ENCODE data around the genes DCLK2 and LRBA.

- PRO-cap: no peak
Observed at GRCh38 chr4:146381300-146381961, 140.3 kb downstream of the SLC10A7 start.

DNA sequence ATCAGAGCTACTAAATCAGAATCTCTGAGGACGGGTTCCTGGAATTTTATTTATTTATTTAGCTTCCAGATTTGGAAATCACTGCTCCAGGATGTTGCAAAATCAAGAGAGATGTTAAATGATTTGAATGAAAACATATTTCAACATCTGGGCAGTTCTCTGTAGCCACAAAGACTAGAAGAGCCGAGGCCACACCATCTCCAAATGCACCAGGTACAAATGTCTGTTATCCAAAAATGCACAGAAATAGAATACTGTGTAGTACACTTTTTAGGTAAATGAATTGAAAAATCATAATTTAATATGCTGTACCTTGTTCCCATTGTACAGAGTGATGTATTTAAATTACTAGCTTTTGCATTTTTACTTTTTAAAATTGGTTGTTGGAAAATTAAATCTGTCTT, 151.1 kb upstream of the TTC29 start:
- PRO-cap: no peak

GRCh38 chr4:147409069-147409369, 71.9 kb upstream of the EDNRA start:
- PRO-cap: no peak

GRCh38 chr4:147732598-147733536, 979 bp downstream of the ARHGAP10 start:
- PRO-cap: unidirectional peak, minus-strand start at chr4:147732674; unidirectional peak, minus-strand start at chr4:147732721

GRCh38 chr4:147748001-147748529, 16.2 kb downstream of the ARHGAP10 start:
- PRO-cap: no peak

DNA sequence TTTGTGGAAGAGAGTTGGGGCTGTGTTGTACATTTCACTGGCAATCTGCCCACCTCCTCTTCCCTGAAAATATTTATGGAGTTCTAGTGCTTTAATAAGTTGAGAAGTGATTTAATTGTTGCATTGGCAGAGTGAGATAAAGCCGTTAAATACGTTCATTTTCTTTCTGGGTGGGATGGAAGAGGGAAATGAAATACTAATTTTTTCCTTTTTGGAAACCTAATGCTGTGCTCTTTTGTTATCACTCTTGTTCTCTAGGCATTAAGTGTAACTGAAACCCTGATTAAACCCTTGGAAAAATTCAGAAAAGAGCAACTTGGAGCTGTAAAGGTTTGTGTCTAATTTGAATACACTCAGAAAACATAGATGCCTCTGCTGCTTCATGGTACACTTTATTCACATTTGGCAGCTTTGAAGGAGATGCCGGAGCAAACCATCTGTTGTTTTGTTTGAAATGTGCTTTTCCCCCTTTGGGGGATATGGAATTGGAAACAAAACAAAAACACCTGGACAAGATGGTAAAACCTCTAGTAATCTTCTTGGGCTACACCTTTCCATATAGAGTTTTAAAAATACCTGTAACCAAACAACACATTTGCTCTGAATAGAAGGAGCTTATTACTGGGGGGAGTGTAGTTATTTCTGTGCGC, 115.1 kb downstream of the ARHGAP10 start:
- PRO-cap: no peak

DNA sequence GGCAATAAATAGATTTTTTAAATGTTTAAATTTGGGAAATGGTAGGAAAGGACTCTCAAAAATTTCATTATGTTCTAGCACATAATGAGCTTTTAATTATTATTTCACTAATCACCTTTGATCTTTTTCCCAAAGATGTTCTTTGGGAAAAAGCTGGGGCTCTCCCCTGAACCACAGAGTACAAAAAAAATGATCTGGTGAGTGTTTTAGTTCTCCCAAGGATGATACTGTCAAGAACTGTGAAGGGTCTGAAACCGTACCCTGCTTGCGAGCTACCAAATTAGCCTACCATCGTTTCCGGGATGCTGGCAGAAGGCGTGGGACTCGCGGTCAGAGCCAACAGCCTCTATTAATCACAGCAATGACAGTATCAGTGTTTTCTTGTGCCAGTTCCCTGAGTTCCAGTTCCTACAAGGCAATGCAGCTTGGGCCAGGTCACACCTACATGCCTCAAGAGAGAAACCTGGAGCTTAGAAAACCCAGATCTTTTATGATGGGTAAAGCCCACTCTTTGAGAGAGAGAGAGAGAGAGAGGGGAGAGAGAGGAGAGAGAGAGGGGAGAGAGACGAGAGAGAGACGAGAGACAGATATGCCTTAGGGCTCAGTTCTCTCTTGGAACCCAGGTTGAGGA, 327.7 kb downstream of the ARHGAP10 start:
- PRO-cap: no peak

GRCh38 chr4:148100885-148101596, 341.2 kb downstream of the NR3C2 start:
- PRO-cap: no peak

GRCh38 chr4:148412012-148412523, 30.1 kb downstream of the NR3C2 start:
- PRO-cap: no peak

DNA sequence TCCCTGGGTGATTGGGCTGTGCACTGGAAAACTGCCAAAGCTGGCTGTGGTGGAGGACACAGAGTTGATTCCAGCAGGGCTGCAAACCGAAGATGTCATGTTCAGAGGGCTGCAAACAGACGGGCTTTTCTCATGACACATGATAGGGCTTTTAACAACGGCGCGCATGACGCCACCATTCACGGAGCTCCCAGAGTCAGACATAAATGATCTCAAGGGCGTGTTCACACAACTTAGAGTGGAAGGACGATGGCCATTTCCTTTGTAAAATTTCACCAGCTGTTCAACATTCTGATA, 6.1 kb downstream of the NR3C2 start:
- PRO-cap: no peak

DNA sequence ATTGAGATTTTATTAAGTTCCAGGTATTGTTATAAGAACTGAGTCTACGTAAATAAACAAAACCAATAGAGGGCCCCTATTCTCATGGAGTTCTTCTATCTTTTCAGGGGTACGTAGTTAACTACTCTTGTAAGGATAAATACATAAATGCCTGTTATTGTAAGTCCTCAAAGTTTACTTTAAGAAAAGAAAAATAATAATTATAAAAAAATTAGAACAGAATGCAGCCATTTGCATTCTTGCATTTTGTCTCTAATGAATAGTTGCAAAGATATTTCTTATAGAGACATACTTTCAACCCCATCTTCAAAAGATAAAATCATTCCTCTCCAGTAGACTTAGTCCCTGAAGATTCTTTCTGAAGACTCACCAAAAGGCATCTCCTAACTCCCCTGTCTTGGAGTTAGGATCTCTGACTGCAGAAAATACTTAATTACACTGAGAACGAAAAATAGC, 71.6 kb upstream of the NR3C2 start:
- PRO-cap: no peak

- PRO-cap: unidirectional peak, plus-strand start at chr4:150078173; unidirectional peak, plus-strand start at chr4:150078329
Observed at GRCh38 chr4:150077912-150078521, at the start of gene DCLK2. Gene DCLK2, plus strand, starts transcription at chr4:150078445.

DNA sequence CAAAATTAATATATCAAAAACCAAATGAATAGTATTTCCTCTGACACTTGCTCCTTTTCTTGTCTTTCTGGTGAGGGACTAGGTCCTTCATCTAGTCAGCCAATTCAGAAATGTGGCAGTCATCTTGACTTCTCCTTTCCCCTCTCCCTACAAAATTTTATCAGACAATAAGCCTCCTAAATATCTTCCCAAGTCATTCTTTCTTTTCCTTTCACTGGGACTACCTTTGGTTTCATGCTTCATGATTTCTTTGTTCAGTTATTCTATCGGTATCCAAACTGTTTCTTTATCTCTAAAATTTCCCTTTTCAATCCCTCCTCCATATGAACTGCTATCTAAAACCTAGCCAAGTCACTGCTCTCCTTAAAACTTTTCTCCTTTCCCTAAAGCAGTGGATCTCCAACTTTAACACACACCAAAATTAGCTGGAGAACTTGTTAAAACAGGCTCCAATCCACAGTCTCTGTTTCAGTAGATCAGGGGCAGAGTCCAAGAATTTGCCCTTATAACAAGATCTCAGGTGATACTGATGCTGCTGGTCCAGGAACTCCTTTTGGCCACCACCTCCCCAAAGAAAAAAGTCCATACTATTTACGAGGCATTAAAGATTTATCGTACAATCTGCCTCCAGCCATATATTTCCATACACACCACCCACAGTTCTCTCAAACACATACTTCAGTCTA, 219.7 kb upstream of the MAB21L2 start:
- PRO-cap: no peak

- PRO-cap: no peak
Observed at GRCh38 chr4:150572508-150573446, 9.2 kb upstream of the MAB21L2 start.

- PRO-cap: bidirectional peak, plus-strand start at chr4:151015397, minus-strand start at chr4:151015284
Observed at GRCh38 chr4:151014872-151015508, at the start of gene LRBA. Gene LRBA, minus strand, starts transcription at chr4:151015284.

GRCh38 chr4:151102880-151103519, 3.6 kb downstream of the RPS3A start:
- PRO-cap: no peak

DNA sequence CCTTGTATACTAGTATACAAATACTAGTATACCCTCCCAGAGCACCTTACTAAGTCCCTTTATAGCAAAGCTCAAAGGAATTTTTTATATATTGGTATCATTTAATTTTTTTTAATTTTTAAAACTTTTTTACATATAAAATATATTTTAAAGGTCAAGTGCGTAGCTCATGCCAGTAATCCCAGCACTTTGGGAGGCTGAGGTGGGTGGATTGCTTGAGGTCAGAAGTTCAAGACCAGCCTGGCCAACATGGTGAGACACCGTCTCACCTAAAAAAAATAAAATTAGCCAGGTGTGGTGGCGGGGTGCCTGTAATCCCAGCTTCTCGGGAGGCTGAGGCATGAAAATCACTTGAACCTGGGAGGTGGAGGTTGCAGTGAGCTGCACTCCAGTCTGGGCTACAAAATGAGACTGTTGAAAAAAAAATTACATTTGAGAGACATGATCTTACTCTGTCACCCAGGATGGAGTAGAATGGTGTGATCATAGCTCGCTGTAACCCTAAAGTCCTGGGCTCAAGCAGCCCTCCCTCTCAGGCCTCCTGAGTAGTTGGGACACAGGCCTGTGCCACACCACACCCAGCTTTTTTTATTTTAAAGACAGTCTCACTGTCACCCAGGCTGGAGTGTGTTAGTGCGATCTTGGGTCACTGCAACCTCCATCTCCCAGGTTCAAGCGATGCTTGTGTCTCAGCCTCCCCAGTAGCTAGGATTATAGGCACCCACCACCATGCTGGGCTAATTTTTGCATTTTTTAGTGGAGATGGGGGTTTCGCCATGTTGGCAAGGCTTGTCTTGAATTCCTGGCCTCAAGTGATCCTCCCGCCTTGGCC, 5.9 kb downstream of the RPS3A start:
- PRO-cap: no peak

- PRO-cap: no peak
Observed at GRCh38 chr4:151169214-151169589, 69.8 kb downstream of the RPS3A start.

DNA sequence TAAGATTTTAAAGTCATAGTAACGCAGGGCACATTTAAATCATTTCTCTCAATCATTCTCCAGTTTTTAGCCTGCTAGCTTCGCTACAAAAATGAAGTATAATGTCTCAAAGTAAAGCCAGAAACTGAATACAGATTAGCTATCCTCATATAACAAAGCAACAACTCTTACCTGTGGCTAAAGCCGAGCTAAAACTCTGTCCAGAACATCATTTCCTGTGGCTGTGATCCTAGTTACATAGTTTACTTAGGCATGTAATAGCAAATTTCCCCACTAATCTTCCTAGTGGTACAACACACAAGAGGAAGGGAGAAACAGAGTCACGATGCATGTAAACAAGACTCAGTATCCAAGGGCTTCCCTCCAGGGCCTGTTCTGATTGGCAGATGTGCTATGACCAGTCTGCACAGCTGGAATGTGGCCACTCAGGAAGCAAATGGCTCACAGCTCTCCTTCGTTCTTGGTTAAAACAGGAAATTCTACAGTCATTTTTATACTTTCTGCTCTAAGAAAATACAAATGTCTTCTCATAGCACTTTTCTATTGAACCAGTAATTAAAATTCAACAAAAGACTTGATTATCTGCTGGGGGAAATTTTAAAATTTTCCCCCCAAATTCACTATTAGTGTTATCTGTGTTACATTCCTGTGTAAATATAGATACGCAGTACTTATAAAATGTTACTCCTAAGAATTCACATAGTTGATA, 49.2 kb upstream of the PRSS48 start:
- PRO-cap: no peak

DNA sequence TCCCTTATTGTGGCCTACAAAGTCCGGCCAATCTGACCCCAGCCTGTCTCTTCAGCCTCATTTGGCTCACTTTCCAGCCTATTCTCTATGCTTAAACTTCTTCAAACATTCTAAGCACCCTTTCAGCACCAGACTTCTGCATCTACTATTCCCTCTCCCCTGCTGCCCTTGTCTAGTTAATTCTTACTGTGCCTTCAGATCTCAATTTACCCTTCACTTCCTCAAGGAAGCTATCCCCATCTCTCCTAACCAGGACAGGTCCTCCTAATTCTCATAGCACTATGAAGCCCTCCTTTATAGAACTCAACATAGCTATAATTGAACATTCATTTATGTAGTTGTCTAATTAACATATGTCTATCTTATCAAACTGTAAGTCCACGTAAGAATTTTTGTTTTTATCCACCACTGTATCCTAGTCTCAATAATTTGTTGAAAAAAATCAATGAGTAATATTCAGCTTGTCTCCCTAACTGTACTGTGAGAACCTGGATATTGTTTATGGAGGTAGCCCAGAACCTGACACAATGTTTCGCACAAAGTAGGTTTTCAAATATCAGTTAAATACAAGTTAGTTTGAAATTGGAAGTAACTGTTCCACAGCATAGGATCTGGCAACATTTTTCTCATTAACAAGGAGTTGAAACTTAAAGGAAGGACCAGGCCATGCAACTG, 16.9 kb downstream of the PRSS48 start:
- PRO-cap: no peak

Data from duodenum (tissue), 1 donor.